Pulmonary lymph node (tissue), 1 donor: ENCODE measurements around a stretch of chr14.

- PRO-cap, result no peak
Observed at GRCh38 chr14:100898700-100899286, 4.7 kb downstream of the RTL1 start.

- PRO-cap, result no peak
Observed at GRCh38 chr14:100900176-100900789, 3.2 kb downstream of the RTL1 start.

DNA sequence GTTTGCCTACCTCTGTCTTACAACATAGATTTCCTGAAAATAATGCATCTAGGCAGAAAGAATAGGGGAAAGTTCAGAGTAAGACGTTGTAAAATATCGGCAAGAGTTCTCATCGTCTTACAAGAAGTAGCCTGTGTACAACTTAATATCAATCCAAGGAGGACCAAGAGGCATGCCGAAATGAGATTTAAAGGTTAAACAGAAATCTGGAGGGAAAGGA is 355.9 kb upstream of the PPP2R5C start:
- PRO-cap, result no peak

- PRO-cap, result no peak
Observed at GRCh38 chr14:101495760-101496312, 265.7 kb upstream of the PPP2R5C start.

- PRO-cap, result no peak
Observed at GRCh38 chr14:101719157-101719728, 42.3 kb upstream of the PPP2R5C start.

DNA sequence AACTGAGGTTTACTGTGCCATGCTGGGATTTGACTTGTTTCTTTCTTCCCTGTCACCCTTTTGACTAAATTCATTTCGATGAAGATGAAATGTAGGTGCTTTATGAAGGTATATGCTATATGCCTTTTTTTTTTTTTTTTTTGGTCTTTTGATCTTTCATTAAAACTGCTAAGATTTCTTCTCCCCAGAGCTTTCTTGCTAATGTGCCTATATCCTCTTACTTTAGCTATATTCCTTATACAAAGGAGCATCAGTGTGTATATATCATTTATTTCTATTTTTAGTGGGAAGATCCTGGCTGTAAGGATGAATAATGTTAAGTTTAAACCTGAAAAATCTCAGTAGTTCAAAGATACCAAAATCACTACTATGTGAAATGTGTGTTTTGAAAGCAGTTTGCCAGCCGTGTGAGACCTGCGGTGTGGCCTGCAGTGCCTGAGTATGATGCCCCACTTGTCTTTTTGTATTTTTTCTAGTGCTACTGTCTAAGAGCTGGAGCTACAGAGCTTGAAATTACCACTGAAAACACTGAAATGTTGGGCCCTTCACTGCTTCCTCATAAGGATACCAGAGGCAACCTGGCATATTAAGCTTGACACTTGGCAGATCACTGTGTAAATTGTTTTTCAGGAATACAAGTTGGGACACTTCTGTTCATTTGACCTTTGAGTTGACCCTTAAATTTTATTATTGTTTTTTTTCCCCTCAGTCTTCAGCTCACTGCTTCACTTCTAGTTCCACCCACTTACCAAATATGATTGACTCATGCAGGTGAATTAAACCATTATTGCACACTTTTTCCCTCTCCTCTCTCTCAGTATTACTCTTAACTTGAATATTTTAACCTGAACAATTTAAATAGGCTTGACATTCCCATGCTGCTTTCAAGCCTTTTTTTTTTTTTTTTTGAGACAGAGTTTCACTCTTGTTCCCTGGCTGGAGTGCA is 3.4 kb downstream of the PPP2R5C start:
- PRO-cap, result no peak

GRCh38 chr14:101775373-101776352 is 14.2 kb downstream of the PPP2R5C start:
- PRO-cap, result bidirectional peak, plus-strand start at chr14:101776085, minus-strand start at chr14:101775978

DNA sequence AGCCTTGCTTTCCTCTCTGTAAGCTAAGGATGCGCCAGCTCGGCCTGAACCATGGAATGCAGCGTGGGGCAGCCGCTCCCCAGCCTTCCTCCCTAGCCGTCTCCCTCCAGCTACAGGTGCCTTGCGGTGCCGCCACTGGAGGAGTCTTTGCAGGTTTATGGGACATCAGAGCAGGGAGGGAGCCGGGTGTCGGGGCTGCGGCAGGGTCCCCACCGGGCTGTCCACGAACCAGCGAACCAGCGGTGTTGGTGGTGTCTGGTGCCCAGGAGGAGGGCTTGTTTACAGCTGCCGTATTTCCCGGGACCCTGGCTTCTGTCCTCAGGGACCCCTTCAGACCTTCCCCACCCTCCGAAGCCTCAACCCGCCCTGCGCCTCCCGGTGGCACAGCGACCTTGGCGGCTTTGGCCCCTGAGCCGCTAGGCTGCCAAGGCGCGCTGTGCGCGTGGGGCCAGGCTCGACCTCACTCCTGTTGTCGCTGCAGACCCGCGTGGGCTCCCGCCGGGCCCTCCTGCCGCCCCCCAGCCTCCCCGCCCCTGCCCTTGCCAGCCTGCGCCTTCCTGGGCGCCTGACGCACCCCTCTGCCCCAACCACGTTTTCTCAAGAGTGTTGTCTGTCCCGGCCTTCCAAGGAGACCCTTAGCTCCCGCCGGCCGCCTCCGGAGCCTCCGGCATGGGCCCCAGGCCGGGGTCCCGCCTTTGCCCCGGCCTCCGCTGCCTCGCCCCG is 19.6 kb downstream of the PPP2R5C start:
- PRO-cap, result no peak

GRCh38 chr14:101811251-101811786 is 49.8 kb downstream of the PPP2R5C start:
- PRO-cap, result no peak

DNA sequence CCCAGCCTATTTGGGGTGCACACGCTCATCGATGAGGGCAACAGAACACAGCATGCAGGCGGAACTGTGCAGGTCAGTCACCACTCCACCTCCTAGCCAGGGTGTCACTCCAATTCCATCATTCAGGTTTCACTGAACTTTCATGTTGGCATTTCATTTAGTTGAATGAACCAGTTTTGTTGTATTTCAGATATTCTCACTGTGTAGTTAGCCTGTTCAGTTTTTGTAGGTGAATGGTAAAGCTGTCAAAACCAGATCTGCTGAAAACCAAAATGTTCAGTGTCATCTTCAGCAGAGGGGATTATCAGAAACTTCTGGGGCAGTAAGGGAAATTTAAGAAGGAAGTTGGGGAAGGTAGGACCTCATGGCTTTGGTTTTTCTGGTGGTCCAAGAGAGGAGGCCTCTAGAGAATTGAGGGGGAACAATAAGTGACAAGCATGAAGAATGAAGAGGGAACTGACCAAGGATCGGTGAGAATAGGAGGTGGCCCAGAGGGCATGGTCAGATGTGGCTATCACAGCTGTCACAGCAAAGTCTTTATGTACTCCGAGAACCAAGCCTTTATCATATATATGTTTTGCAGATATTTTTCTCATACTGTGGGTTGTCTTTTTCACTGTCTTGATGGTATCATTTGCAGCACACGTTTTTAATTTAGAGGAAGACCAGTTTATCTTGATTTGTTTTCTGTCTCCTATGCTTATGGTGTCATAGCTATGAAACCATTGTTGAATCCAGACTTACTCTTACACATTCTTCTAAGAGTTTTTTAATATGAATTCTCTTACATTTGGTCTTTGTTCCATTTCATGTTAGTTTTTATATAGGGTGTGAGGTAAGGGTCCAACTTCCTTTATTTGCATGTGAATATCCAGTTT is 64.2 kb downstream of the PPP2R5C start:
- PRO-cap, result no peak

DNA sequence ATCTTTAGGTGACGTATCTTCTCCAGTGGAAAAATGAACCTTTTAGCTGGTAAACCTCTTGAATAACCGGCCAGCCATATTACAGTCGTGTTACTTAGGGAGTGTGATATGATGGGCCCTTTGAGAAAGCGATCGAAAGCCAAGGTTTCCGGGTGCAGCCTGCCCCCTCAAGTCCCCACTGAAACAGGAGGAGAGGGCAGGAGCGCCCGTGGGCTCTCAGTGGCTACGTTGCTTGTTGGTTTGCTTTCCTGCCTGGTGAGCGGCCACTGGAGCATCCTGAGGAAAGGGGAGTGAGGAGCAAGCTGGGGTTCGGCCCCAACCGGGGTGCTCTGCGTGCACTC is 80.6 kb downstream of the PPP2R5C start:
- PRO-cap, result no peak

DNA sequence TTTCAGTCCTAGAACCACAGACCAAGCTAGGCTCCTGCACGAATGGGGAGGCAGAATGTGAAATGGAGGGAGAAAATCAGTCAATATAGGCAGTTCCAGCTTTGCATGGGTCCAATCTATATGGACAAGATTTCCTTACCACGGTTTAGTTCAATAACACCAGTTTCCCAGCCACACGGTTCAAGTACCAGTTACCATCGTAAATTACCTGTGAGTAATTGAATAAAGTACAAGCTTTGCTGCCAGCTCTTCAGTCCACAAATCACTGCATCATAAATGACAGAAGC is 6.1 kb upstream of the DYNC1H1 start:
- PRO-cap, result no peak

DNA sequence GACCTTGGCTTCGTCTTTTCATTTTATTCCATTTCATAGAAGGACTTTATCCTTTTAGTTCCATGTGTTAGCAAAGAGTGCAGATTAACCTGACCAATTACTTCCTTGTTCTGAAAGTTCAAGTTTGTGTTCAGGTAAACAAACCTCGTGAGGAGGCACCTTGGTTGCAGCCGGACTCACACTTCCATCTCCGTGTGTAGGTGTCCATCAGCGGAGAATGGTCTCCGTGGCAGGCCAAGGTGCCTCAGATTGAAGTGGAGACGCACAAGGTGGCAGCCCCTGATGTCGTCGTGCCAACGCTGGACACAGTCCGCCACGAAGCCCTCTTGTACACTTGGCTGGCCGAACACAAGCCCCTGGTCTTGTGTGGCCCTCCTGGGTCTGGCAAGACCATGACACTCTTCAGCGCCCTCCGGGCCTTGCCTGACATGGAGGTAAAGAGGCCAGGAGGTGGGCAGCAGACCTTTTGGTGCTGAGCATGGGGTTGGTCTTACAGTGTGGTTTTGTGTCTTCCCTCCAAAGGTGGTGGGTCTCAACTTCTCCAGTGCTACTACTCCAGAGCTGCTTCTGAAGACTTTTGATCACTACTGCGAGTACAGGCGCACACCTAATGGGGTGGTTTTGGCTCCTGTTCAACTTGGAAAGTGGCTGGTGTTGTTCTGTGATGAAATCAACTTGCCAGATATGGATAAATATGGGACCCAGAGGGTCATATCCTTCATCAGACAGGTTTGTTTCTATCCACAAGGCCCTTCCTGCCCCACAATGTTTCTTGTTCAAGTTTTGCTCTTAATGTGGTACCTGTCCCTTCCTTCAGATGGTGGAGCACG is 52.4 kb downstream of the DYNC1H1 start:
- PRO-cap, result unidirectional peak, plus-strand start at position 244 of the sequence

DNA sequence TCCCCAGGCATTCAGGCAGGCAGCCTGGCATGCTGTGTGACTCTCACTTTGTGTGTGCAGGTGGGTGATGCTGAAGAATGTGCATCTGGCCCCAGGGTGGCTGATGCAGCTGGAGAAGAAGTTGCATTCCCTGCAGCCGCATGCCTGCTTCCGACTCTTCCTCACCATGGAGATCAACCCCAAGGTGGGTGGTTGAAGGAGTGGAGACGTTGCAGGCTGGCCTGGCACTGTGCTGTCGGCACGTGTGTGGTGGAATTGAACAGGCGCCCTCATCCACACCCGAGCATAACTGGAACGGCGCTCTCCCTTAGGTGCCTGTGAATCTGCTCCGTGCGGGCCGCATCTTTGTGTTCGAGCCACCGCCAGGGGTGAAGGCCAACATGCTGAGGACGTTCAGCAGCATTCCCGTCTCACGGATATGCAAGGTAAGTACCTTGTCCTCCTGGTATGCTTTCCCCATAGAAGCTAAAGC is 44.5 kb downstream of the HSP90AA1 start:
- PRO-cap, result no peak

GRCh38 chr14:102154859-102155575 is 15.3 kb downstream of the WDR20 start:
- PRO-cap, result no peak

DNA sequence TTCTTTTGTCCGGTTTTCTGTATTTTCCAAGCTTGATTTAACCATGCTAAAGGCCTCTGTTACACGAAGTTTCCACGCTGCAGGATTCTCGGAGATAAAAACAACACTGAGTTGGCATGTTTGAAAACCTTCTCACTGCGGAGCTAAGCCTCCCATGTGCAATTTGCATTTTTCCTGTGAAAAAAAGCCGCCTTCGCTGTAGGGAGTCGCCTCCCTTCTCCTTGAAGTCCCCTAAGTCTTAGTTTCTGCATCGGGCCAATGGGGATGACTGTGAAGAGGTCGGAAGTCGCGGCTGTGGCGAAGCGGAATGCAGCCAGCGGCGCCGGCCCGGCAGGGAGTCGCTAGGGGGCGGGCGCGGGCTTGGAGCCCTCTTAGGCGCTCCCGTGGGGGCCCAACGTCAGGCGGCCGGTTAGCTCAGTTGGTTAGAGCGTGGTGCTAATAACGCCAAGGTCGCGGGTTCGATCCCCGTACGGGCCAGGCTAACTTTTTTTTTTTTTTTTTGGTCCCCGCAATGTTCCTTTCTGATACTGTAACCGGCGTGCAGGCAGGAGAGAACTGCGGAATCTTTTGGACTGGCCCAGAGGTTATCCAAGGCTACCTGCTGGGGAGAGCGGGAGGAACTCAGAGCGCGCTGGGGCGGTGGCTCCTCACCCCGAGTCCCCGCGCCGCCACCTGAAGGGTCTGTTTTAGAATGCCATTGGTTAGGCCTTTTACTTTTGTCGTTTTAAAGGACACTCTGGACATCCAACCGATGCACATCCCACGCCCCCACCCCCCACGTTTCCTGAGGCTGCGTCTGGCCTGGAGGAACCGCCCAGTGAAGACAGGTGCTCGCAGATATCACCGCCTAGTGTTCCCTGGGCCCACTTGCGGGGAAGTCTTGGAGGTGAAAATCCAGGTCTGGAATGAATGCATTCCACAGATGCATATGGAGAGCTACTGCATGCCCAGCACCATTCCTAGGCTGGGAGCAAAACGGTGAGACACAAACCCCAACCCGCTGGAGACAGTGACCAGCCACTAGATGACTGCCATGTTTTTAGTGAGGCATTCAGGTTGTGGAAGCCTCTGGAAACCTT is 2.5 kb upstream of the ZNF839 start:
- PRO-cap, result bidirectional peak, plus-strand start at position 532 of the sequence, minus-strand start at position 309 of the sequence

DNA sequence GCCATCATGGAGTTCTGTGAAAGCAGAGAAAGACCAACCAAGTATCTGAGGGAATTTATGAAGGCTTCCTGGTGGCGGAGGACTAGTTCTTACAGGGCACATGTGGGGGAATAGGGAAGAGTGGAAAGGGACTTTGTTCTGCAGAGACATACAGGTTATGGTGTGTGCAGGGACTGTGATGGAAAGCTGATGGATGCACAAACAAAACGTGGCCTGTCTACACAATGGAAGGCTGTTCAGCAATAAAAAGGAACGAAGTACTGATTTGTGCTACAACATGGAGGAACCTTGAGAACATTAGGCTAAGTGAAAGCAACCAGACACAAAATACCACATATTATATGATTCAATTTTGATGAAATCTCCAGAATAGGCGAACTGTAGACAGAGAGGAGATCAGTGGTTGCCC is 2.6 kb downstream of the TECPR2 start:
- PRO-cap, result no peak

DNA sequence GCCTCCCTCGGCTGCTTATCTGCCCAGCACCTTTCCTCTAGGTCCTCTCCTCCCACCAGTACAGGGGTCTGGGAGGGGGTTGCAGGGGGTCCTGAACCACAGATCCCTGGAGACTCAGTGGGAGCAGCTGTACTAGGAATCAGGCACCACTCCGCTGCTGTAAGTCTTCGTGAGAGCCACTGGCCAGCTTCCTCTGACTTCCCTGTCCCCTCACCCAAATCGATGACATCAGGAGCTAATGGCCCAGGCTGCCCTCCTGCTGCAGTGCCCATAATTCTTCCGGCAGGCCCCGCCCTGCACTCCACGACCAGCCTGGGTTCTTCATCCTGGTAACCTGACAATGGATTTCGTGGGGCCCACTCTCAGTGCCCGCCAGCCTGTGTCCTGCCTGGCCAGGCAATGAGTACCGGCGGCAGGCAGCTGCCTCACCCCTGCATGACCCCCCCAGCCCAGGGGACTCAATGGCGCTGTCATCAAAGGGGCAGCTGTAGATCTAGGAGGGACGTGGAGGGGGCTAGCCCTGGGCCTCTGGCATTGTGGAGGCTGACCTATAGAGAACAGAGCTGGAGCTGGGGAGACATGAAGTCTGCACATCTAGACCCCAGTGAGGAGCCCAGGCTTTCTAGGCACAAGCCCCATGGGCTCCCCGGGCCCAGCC is 4.9 kb downstream of the ANKRD9 start:
- PRO-cap, result no peak

GRCh38 chr14:102508224-102508750 is 1.3 kb downstream of the ANKRD9 start:
- PRO-cap, result no peak

- PRO-cap, result no peak
Observed at GRCh38 chr14:102510184-102510753, 693 bp upstream of the ANKRD9 start.